Testis (tissue), 5 donors: ENCODE measurements around a stretch of chr9.

- PRO-cap, 3 experiments = peak in 3 of 3 experiments; most common plus-strand start chr9:133993633 (in 1); most common minus-strand start chr9:133993499 (in 3)
- RAMPAGE, long total RNA, 2 experiments = no peak in any of the 2 experiments
- RRBS = 3% methylated on average over 23 of the region's 51 CpGs
Observed at GRCh38 chr9:133993061-133993983, 1.2 kb upstream of the VAV2 start.

GRCh38 chr9:134066052-134066905 lies 1.5 kb downstream of the BRD3 start:
- PRO-cap, 3 experiments = peak in 2 of 3 experiments; most common plus-strand start chr9:134066664 (in 1)
- RAMPAGE, long total RNA, 2 experiments = no peak in any of the 2 experiments
- RRBS = 3% methylated on average over 3 of the region's 23 CpGs

DNA sequence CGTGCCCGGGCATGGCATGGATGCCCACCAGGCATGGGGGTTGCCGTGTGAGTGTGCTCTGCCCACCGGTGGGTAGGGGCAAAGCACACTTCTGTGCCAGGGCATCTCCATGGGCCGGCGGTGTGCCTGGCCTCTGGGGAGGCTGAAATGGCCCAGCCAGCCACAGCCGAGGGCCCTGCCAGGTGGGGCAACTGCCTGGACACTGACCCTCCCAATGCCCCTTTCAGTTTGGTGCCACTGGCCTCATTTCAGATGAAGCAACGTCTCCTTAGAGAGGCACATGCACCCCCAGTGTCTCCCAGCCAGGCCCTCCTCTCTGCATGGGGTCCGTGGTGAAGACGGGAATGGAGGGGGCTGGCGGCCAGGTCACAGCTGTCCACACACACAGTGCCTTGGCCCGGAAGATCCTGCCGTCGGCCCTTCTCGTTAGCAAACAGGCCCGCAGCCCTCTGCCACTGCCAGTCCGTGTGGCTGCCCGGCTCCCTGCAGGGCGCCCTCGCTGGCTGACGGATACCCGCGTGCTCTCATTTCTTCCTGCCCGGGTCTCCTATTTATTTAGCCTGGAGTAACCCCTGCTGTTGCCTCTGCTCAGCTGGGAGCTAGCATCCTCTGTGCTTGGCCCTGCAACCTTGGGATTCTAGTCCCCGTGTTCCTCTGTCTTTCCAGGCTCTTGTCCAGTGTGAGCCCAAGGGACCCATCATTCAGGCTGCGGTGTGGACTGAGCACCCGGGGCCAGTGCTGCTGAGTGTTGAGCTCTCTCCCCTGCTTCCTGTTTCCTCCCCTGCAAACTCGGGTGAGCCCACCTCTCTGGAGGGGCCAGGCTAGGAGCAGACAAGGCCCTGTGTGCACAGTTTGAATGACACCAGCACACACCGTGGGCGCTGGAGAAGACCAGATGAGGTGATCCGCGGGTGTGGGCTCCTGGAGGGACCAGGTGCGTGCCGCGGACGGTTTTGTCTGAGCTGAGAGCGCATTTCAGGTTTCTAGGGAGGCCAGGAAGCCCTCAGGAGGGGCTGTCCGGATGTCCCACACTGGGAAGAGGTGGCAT lies 42.9 kb downstream of the WDR5 start:
- PRO-cap, 3 experiments = no peak in any of the 3 experiments
- RAMPAGE, long total RNA, 2 experiments = no peak in any of the 2 experiments
- RRBS = no CpG with 5 or more reads among the region's 38 CpGs

DNA sequence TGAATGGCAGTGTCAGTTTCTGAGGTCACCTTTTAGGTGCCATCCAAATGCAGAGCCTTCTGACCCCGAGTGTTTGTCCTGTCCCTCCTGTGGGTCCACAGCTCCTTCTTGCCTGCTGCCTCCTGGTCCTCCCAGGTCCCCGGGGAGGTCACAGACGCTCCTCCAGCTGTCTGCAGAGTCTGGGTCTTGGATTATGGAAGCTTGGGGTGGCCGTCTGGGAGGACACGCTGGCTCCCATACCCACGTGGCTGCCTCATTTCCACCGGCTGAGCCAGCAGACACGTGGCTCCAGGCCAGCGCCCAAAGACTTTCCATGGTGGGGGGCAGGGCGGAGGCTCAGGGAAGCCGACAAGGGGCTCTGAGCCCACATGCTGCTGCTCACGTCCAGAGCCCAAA lies 52.5 kb downstream of the WDR5 start:
- PRO-cap, 3 experiments = no peak in any of the 3 experiments
- RAMPAGE, long total RNA, 2 experiments = no peak in any of the 2 experiments
- RRBS = no CpG with 5 or more reads among the region's 12 CpGs

GRCh38 chr9:134189043-134190059 lies 53.5 kb downstream of the WDR5 start:
- PRO-cap, 3 experiments = no peak in any of the 3 experiments
- RAMPAGE, long total RNA, 2 experiments = no peak in any of the 2 experiments
- RRBS = no CpG with 5 or more reads among the region's 33 CpGs

DNA sequence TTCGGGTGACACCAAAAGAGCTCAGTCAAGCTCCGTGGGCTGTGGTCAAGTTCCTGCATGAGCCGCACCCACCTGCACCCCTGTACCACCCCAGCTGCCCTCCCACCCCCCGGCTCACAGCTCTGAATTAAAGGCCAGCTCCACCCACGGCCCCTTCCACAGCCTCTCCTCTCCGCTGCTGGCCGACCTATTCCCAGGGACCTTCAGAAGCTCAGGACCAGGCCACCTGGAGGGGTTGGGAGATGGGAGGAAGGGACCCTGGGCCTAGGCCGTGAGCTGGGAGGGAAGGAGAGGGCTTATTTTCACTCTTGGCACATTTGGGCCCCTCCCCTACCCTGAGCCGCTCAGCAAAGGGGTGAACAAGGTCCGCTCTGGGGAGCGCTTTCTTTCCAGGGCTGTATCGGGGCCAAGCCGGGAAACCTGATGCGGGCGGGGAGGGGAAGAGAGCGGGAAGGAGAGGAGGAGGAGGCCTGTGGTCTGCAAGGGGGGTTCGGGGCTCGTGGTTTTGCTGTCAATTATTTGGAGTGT lies 62.8 kb upstream of the RXRA start:
- PRO-cap, 3 experiments = no peak in any of the 3 experiments
- RAMPAGE, long total RNA, 2 experiments = no peak in any of the 2 experiments
- RRBS = no CpG with 5 or more reads among the region's 18 CpGs

- PRO-cap, 3 experiments = no peak in any of the 3 experiments
- RAMPAGE, long total RNA, 2 experiments = no peak in any of the 2 experiments
- RRBS = 60% methylated on average over 9 of the region's 34 CpGs
Observed at GRCh38 chr9:134293247-134294194, 32.7 kb upstream of the RXRA start.

- PRO-cap, 3 experiments = no peak in any of the 3 experiments
- RAMPAGE, long total RNA, 2 experiments = no peak in any of the 2 experiments
- RRBS = no CpG with 5 or more reads among the region's 6 CpGs
Observed at GRCh38 chr9:134334970-134335648, 8.9 kb downstream of the RXRA start.

DNA sequence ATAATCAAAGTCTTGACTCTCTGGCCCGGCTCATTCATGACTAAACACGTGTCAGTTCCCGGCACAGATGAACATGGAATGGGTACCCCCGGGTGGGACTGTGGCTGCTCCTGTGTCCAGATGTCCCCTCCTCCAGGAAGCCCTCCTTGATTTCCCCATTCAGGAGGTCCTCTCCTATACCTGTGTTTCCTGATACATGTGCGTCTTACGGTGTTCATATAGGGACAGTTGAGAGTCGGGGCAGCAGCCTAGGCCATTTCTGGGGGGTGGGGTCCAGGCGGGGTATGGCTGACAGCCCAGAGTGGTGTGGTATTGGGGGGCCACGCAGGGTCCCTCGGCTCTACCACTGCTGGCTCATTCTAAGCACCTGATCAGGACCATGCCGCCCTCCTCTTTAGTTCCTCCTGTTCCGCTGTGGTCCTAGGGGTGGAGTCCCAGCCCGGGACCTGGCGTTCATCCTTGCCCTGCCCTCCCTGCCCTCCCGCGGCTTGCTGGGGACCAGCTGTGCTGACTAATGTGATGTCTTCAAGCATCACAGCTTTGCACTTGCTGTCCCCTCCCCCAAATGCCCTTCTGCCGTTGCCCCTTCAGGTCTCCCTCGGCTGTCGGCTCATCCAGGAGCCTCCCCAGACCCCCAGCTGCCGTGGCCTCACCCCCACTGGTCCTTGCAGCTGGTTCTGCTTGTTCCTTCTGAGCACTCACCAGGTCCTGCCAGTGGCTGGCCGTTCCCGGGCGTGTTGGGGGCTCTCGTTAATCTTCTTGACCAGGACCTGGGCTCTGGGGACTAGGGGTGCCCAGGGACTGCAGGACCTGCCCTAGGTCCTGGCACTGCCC lies 19.8 kb downstream of the RXRA start:
- PRO-cap, 3 experiments = no peak in any of the 3 experiments
- RAMPAGE, long total RNA, 2 experiments = no peak in any of the 2 experiments
- RRBS = no CpG with 5 or more reads among the region's 24 CpGs

GRCh38 chr9:134355354-134356476 lies 29.5 kb downstream of the RXRA start:
- PRO-cap, 3 experiments = no peak in any of the 3 experiments
- RAMPAGE, long total RNA, 2 experiments = no peak in any of the 2 experiments
- RRBS = 80% methylated on average over 4 of the region's 23 CpGs

GRCh38 chr9:134364353-134365185 lies 38.3 kb downstream of the RXRA start:
- PRO-cap, 3 experiments = no peak in any of the 3 experiments
- RAMPAGE, long total RNA, 2 experiments = no peak in any of the 2 experiments
- RRBS = 90% methylated on average over 8 of the region's 17 CpGs

DNA sequence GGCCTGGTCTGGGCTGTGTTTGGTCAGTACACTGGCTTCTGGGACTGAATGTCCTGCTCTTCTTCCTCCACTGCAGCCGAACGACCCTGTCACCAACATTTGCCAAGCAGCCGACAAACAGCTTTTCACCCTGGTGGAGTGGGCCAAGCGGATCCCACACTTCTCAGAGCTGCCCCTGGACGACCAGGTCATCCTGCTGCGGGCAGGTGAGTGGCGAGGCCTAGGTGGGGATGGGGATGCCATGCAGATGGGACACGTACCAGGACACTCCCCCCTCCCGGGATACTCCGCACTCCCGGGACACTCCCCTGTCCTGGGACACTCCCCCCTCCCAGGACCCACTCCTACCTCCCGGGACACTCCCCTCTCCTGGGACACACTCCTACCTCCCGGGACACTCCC lies 95.3 kb downstream of the RXRA start:
- PRO-cap, 3 experiments = no peak in any of the 3 experiments
- RAMPAGE, long total RNA, 2 experiments = no peak in any of the 2 experiments
- RRBS = 51% methylated on average over 2 of the region's 13 CpGs

DNA sequence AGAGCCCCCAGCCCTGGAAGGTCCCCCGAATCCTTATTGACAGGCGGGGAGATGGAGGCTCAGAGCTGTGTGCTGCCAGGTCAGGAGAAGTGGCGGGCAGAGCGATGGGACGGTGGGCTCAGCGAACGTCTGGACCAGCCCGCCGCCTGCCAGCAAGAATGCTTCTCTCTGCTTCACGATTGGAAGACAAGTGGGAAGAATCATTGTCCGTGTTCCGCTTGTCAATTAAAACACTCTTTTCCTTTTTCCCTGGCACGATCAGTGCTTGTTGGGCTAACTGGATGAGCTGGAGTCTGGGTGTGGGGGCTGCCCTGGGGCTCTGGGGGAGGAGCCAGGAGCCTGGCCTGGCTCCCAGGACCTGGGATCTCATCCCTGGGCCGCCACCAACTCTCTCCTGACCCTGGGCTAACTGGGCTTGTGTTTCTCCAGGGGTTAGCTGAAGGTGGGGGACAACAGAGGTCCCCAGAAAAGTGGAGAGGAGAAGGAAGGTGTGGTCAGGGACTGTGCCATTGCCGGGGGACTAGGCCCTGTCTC lies 1.7 kb downstream of the COL5A1 start:
- PRO-cap, 3 experiments = no peak in any of the 3 experiments
- RAMPAGE, long total RNA, 2 experiments = no peak in any of the 2 experiments
- RRBS = no CpG with 5 or more reads among the region's 15 CpGs

- PRO-cap, 3 experiments = no peak in any of the 3 experiments
- RAMPAGE, long total RNA, 2 experiments = no peak in any of the 2 experiments
- RRBS = no CpG with 5 or more reads among the region's 13 CpGs
Observed at GRCh38 chr9:134692305-134692838, 50.8 kb downstream of the COL5A1 start.

GRCh38 chr9:134728190-134728843 lies 86.7 kb downstream of the COL5A1 start:
- PRO-cap, 3 experiments = peak in 2 of 3 experiments; most common plus-strand start chr9:134728591 (in 1); most common minus-strand start chr9:134728470 (in 2)
- RAMPAGE, long total RNA, 2 experiments = no peak in any of the 2 experiments
- RRBS = no CpG with 5 or more reads among the region's 28 CpGs

- PRO-cap, 3 experiments = no peak in any of the 3 experiments
- RAMPAGE, long total RNA, 2 experiments = no peak in any of the 2 experiments
- RRBS = 89% methylated on average over 8 of the region's 31 CpGs
Observed at GRCh38 chr9:134784550-134785562, 95.8 kb upstream of the FCN2 start.

- PRO-cap, 3 experiments = no peak in any of the 3 experiments
- RAMPAGE, long total RNA, 2 experiments = no peak in any of the 2 experiments
- RRBS = no CpG with 5 or more reads among the region's 20 CpGs
Observed at GRCh38 chr9:134812217-134812759, 68.3 kb upstream of the FCN2 start.

- PRO-cap, 3 experiments = no peak in any of the 3 experiments
- RAMPAGE, long total RNA, 2 experiments = no peak in any of the 2 experiments
- RRBS = 63% methylated on average over 12 of the region's 29 CpGs
Observed at GRCh38 chr9:135134074-135134793, 46.8 kb downstream of the OLFM1 start.

DNA sequence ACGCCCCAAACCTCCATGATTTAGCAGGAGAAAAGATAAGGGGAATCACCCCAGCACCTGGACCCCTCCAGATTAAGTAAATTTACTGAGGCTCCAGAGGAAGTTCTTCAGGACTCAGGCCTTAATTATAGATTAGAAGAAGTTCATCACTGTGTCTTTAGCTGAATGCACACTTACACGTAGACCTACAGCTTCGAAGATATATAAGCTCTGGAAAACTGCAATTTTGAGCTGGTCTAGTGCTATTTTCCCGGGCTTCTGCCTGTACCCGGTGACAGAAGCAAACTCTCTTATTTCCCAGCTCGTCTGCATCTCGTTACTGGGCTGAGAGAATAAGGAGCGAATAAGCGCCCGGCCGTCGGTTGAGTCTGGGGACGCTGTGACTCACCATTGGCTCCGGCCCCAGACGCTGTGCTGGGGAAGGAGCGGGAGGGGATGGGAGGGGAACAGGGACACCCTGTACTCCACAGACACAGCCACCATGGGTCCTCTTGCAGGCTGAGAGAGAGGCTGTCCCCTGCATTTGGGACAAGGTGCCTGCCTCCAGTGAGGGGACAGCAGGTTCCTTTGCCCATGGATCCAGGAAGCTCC lies 470 bp upstream of the LCN9 start:
- PRO-cap, 3 experiments = no peak in any of the 3 experiments
- RAMPAGE, long total RNA, 2 experiments = no peak in any of the 2 experiments
- RRBS = 64% methylated on average over 9 of the region's 16 CpGs

DNA sequence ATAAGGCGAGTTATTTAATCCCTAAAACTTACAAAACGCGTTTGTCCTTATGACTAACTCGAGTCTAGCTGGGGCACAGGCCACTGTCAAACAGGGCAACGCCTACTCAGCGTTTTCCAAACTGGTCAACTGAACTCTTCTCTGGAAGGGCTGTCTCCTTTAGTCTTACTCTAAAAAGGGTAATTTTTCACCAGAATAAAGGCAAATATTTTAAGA lies 1.4 kb downstream of the CAMSAP1 start:
- PRO-cap, 3 experiments = no peak in any of the 3 experiments
- RAMPAGE, long total RNA, 2 experiments = no peak in any of the 2 experiments
- RRBS = no CpG with 5 or more reads among the region's 6 CpGs